Bronchus fibroblast of lung (primary cell): Measurements from ENCODE around the genes GOLGA8H and MTMR10.

- RAMPAGE, long total RNA, result no peak
These were observed 2.1 kb downstream of the ATP10A start for GRCh38 chr15:25860720-25861746.

DNA sequence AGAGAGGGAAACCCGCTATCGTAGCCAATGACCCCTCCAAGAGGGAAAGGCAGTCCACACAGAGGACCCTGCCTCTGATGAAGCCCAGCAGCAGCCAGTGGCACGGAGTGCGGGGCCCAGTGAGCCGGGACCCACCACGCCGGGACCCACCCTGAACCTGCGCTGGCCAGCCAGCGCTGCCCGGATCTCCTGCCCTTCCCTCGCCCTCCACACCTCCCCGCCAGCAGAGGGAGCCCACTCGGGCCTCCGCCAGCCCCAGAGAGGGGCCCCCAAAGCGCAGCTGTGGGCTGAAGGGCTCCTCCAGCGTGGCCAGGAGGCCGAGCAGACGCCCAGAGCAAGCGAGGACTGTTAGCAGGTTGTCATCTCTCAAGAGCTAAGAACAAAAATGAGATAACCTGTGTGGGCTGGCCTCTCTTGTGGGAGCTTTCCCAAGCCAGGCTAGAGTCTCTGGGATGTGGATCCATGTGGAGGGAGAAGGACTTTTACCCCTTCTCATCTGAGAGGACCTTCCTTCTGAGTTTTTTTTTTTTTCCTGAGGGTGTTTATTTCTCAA lies 81.3 kb upstream of the ATP10A start:
- RAMPAGE, long total RNA, result no peak

- RAMPAGE, long total RNA, result no peak
These were observed 143.8 kb downstream of the GABRB3 start for GRCh38 chr15:26628742-26629849.

DNA sequence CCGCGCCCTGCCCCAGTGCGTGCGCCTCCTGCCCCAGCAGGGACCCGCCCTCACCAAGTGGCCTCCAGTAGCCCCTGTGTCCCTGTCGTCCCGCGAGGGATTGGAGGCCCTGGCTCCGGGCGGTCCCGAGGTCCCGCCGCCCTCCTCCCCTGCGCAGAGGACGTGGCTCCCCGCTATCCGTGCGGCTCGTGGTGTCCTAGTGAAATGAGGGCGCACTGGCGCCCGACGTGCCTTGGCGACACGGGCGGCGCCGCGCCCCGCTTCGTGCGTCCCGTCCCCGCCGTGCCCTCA lies 557.6 kb downstream of the OCA2 start:
- RAMPAGE, long total RNA, result no peak

GRCh38 chr15:28220427-28220917 lies 101.5 kb downstream of the HERC2 start:
- RAMPAGE, long total RNA, result no peak

GRCh38 chr15:28589274-28589737 lies 35.9 kb downstream of the GOLGA6L25 start:
- RAMPAGE, long total RNA, result no peak

GRCh38 chr15:28789503-28790445 lies 58.7 kb downstream of the GOLGA6L7 start:
- RAMPAGE, long total RNA, result no peak

GRCh38 chr15:29345489-29345918 lies 75.9 kb upstream of the NSMCE3 start:
- RAMPAGE, long total RNA, result no peak

- RAMPAGE, long total RNA, result no peak
These were observed 91.9 kb downstream of the TJP1 start for GRCh38 chr15:29730347-29730709.

GRCh38 chr15:29871370-29871827 lies 49.1 kb upstream of the TJP1 start:
- RAMPAGE, long total RNA, result no peak

DNA sequence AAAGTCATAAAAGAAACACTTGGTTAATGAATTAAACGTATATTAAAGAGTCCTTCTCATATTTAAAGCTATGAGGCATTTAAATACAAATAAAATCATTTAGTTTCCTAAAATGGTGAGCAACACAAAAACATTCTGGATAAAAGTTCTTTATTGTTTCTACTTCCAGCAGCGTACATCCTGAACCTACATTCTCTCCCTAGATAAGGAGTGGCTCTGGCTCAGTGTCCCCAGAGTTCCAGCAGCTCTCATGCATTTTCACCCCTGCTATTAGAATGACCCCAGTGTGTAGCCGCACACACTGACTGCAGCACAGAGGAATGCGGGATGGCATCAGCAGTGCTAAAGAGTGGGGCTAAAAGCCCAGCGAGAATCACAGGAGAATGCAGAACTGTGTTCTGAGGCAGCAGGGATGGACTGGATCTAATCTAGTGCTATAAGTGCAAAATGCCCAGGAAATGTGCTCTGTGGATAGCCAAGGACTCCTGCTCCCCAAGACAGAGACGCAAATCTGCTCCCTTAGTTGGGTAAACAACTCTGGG lies 66.3 kb upstream of the TJP1 start:
- RAMPAGE, long total RNA, result no peak

- RAMPAGE, long total RNA, result no peak
These were observed 37.0 kb upstream of the GOLGA8J start for GRCh38 chr15:30045637-30046277.

GRCh38 chr15:30603896-30604281 lies at the start of gene GOLGA8H:
Gene GOLGA8H (plus strand): TSS chr15:30604028.
- RAMPAGE, long total RNA, result no peak

DNA sequence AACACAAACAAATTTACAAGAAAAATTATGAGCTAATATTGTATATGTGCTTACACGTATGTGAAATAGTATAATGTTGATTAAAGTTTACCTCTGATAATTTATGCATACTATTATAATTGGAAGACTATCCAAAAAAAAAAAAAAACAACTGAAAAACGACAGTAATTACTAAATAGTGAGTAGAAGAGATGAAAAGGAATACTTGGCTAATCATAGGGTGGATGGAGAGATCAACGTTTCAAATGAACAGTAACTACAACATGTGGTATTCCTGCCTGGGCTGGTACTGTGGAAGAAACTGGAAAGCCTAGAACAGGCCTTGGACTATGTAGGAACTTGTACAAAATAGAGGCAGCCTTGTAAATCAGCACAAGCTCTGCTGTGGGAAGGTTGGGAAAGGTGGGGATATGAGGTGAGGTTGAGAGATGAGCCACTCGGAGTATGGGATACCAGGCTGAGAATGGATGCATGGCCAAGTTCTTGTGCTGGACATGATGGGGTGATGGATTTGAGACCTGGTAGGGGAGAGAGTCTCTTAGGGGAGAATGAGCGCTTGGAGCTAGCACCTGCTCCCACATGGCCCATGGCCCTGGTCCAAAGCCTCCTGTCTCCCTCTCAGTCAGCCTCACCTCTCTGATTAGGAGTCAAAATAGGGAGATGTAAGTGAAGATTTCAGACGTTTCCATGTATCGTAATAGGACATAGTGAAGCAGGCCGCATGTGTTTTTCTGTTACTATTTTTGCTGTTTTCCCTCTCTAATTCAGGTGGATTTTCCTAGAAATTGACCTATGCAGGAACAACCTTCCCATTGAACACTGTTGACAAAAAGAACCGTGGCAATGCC lies 74.4 kb downstream of the GOLGA8H start:
- RAMPAGE, long total RNA, result no peak

DNA sequence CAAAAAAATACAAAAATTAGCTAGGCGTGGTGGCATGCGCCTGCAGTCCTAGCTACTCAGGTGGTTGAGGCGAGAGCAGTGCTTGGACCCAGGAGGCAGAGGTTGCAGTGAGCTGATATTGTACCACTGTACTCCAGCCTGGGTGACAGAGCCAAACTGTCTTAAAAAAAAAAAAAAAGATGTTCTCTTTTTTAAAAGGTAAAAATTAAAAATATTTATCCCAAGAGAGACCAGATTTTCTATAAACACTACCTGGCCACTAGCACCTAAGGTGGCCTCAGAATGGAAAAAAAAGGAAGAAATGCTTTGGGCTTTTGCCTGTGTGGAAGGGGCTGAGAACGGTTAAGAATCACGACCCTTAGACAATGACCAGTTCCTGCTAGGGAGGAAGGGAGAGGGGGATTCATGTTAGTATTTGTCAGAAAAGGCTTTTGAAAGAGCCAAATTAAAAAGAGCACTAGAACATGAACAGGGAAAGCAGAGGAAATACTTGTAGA lies 41.2 kb downstream of the FAN1 start:
- RAMPAGE, long total RNA, result no peak

- RAMPAGE, long total RNA, result no peak
These were observed at the start of gene MTMR10 for GRCh38 chr15:30990905-30991916. Gene MTMR10 (minus strand): TSS chr15:30991628.

GRCh38 chr15:31014212-31014684 lies 22.8 kb upstream of the MTMR10 start:
- RAMPAGE, long total RNA, result no peak

DNA sequence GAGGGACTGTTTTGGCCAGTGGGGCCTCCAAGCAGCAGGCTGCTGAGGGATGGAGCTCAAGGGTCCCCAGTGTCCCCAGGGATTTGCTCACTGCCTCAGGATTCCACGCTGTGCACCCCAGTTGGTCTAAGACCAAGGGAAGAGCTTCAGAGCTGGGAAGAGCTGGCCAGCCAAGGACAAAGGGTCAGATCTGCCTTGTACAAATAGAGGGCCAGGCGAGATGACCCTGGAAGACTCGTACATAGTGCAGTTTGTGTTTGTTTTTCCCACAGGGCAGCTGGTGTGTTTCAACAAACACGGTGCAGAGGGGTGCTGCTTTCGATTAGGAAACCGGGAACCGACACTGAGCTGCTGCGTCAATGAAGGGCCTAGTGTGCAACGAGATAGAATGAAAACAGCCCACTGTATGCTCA lies 56.1 kb upstream of the TRPM1 start:
- RAMPAGE, long total RNA, result no peak

- RAMPAGE, long total RNA, result no peak
These were observed 102.7 kb upstream of the KLF13 start for GRCh38 chr15:31223890-31224453.

- RAMPAGE, long total RNA, result no peak
These were observed 3.2 kb upstream of the KLF13 start for GRCh38 chr15:31323434-31323882.